Ovary (tissue), 7 donors: Measurements from ENCODE around the genes ACOD1 and CLN5.

GRCh38 chr13:74134670-74135734 is 1076.2 kb downstream of the KLF5 start:
- PRO-cap, 7 experiments, result peak in 7 of 7 experiments; most common plus-strand start chr13:74135100 (in 7); most common minus-strand start chr13:74134922 (in 7)
- RAMPAGE, long total RNA, 2 experiments, result no peak in any of the 2 experiments

DNA sequence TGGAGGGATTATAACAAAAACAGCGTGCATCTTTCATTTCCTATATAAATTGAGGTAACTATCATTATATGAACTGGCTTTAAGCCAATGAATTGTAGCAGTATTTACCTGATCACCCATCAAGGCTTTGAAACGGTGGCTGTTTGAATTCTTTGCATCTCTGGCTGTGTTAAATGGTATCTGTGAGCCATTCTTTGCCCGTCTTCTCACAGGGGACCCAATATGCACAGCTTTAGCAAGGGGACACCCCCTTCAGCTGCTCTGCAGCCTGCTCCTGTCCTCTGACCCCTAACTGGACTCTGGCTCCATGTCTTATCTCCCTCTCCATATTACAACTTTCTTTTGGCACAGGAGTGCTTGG is 1109.2 kb downstream of the KLF5 start:
- PRO-cap, 7 experiments, result no peak in any of the 7 experiments
- RAMPAGE, long total RNA, 2 experiments, result no peak in any of the 2 experiments

GRCh38 chr13:75309752-75310884 is 171.9 kb downstream of the TBC1D4 start:
- PRO-cap, 7 experiments, result no peak in any of the 7 experiments
- RAMPAGE, long total RNA, 2 experiments, result no peak in any of the 2 experiments

GRCh38 chr13:75391075-75391510 is 90.9 kb downstream of the TBC1D4 start:
- PRO-cap, 7 experiments, result no peak in any of the 7 experiments
- RAMPAGE, long total RNA, 2 experiments, result no peak in any of the 2 experiments

DNA sequence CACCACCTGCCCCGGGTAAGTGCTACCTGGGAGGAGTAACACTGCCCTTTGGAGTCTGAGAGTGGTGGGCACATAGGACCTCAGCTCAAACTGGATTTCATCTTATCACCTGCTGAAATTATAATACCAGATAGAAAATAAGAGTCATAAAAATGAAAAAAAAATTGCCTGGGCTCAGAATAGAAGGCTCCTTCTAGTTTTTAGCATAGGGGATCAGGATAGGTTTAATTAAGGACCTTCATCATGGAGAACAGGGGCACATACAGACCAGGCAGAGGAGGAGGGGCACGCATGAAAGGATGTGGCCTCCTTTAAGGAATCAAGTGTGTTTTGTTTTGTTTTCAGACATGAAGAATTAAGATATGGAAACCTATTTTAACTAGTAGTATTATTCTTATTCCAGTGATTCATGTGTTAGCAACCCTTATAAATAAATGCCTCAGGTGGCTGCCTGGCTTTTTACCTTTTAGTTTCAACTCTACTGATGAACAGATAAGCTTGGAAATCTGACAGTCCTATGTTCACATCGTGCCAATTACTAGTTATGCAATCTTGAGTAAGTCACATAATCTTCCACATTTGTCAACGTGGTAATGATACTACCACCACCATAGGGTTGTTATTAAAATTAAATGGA is 64.5 kb downstream of the TBC1D4 start:
- PRO-cap, 7 experiments, result no peak in any of the 7 experiments
- RAMPAGE, long total RNA, 2 experiments, result no peak in any of the 2 experiments

GRCh38 chr13:75481648-75481814 is 438 bp downstream of the TBC1D4 start:
- PRO-cap, 7 experiments, result peak in 1 of 7 experiments; most common minus-strand start chr13:75481749 (in 1)
- RAMPAGE, long total RNA, 2 experiments, result no peak in any of the 2 experiments

GRCh38 chr13:75635186-75636071 is 701 bp upstream of the LMO7 start:
- PRO-cap, 7 experiments, result peak in 4 of 7 experiments; most common plus-strand start chr13:75635827 (in 2); most common minus-strand start chr13:75635394 (in 2)
- RAMPAGE, long total RNA, 2 experiments, result start-site peak on the plus strand in 1 of 2 experiments, at chr13:75635808-75636006 at its widest, 72 reads per replicate

- PRO-cap, 7 experiments, result no peak in any of the 7 experiments
- RAMPAGE, long total RNA, 2 experiments, result no peak in any of the 2 experiments
Observed at GRCh38 chr13:75704849-75705374, 68.8 kb downstream of the LMO7 start.

- PRO-cap, 7 experiments, result no peak in any of the 7 experiments
- RAMPAGE, long total RNA, 2 experiments, result no peak in any of the 2 experiments
Observed at GRCh38 chr13:75840193-75840476, 204.0 kb downstream of the LMO7 start.

GRCh38 chr13:76019395-76020173 is 383.5 kb downstream of the LMO7 start:
- PRO-cap, 7 experiments, result no peak in any of the 7 experiments
- RAMPAGE, long total RNA, 2 experiments, result no peak in any of the 2 experiments

- PRO-cap, 7 experiments, result peak in 1 of 7 experiments; most common minus-strand start chr13:76471259 (in 1)
- RAMPAGE, long total RNA, 2 experiments, result no peak in any of the 2 experiments
Observed at GRCh38 chr13:76471113-76471336, 415.2 kb downstream of the KCTD12 start.

- PRO-cap, 7 experiments, result no peak in any of the 7 experiments
- RAMPAGE, long total RNA, 2 experiments, result no peak in any of the 2 experiments
Observed at GRCh38 chr13:76524053-76524411, 362.2 kb downstream of the KCTD12 start.

GRCh38 chr13:76764111-76765070 is 121.8 kb downstream of the KCTD12 start:
- PRO-cap, 7 experiments, result peak in 2 of 7 experiments; most common plus-strand start chr13:76764755 (in 2); most common minus-strand start chr13:76764418 (in 1)
- RAMPAGE, long total RNA, 2 experiments, result no peak in any of the 2 experiments

GRCh38 chr13:76865630-76865988 is 20.6 kb downstream of the KCTD12 start:
- PRO-cap, 7 experiments, result no peak in any of the 7 experiments
- RAMPAGE, long total RNA, 2 experiments, result no peak in any of the 2 experiments

- PRO-cap, 7 experiments, result no peak in any of the 7 experiments
- RAMPAGE, long total RNA, 2 experiments, result no peak in any of the 2 experiments
Observed at GRCh38 chr13:76888580-76889192, 2.5 kb upstream of the KCTD12 start.

GRCh38 chr13:76948075-76948562 is at the start of gene ACOD1:
Gene ACOD1, plus strand, starts transcription at chr13:76948511.
- PRO-cap, 7 experiments, result no peak in any of the 7 experiments
- RAMPAGE, long total RNA, 2 experiments, result no peak in any of the 2 experiments

DNA sequence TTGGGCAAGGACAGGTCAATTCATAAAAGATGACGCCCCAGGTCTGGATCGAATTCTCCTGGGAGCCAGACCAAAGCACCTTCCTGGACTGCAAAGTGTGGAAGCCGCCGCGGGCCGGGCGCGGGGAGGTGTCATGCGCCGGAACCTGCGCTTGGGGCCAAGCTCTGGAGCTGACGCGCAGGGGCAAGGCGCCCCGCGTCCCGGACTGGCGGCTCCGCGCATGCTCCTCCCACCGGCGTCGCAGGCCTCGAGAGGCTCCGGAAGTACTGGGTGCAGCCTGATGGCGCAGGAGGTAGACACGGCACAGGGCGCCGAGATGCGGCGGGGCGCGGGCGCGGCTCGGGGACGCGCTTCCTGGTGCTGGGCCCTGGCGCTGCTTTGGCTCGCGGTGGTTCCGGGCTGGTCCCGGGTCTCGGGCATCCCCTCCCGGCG is at the start of gene CLN5:
Gene CLN5, plus strand, starts transcription at position 263 of the 432 bp plus-strand sequence.
- PRO-cap, 7 experiments, result peak in 7 of 7 experiments; most common plus-strand start position 266 of the sequence (in 6); most common minus-strand start position 207 of the sequence (in 6)
- RAMPAGE, long total RNA, 2 experiments, result start-site peak on the plus strand in 1 of 2 experiments, centred at positions 271 to 352 of the sequence, 37 to 226 reads per replicate

DNA sequence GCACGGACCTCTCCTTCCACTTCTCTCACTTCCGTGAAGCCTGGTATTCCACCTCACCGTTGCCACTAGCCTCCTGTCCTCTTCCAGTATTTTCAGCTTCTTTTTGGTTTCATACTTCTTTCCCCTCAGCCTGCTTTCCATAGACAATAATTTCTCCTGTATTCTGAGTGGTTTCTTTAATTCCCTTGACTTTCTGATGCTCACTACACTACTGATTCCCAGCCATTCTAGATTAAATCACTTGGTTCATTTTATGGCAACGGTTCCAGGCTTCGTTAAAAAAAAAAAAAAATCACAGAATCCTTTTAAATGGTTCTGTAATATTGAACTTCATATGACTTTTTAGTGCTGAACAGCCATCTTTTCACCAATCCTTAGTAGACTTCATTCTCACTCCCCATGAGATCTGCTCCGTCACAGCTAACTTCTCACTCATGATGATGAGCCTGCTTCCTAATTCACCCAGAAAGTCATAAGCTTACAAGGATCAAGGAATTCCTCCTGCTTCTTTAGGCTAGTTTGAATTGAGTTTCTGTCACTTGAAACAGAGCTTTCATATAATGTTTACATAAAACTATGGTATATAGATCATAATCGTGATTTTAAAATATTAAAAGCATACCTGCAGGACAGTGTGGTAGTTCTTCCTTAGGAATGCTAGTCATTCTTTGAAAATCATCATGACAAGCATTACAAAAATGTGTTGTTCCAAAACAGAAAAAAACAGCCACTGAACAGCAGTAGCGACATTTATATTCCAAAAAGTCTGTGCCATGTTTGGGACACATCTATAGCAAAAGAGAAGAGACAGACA is 23.6 kb upstream of the FBXL3 start:
- PRO-cap, 7 experiments, result no peak in any of the 7 experiments
- RAMPAGE, long total RNA, 2 experiments, result start-site peak on the minus strand in 1 of 2 experiments, centred at position 351 of the sequence, 12 reads per replicate

DNA sequence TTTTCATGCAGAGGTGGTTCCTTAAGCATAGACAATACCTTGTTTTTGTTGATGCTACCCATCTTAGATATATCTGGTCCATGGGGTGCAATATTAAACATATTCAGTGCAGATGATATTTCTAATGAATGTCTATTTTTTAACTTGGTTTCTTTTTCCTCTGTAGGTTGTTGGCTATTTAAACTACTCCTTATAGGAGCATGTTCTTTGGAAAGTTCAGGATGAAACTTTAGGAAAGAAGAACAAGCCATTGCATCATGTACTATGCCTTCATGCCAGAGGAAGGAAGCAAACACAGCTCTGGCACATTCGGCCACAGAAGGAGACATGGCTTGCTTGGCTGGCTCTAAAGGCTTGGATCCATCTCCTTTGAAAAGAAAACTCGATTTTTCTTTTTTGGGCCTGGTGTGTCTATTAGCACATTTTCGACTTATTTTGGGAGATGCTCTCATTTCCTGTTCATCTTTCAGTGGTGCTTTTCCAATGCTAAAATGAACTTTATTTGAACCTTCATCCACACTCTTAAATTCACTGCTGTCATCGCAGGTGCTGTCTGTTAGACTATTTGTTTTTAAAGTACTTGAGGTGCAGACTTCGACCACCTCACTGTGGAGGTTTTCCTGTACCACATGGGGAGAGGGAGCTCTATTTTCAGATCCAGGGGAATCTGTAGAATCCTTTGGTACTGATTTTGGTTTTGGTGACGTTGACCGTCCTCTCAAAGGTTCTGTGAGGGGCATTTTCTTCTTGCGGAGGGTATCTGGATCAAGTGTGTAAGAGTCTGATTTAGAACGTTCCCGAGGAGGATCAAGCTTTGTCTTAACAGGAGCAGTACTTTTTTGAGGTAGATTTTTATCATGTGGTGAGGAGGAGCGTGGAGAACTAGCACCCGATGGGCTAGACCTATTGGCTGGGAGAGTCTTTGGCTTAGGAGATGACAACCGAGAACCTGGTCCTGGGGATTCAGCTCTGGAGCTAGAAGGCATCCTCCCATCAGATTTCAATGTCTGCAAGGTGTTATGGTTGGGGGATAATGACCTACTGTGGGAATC is 71.1 kb upstream of the FBXL3 start:
- PRO-cap, 7 experiments, result no peak in any of the 7 experiments
- RAMPAGE, long total RNA, 2 experiments, result no peak in any of the 2 experiments

DNA sequence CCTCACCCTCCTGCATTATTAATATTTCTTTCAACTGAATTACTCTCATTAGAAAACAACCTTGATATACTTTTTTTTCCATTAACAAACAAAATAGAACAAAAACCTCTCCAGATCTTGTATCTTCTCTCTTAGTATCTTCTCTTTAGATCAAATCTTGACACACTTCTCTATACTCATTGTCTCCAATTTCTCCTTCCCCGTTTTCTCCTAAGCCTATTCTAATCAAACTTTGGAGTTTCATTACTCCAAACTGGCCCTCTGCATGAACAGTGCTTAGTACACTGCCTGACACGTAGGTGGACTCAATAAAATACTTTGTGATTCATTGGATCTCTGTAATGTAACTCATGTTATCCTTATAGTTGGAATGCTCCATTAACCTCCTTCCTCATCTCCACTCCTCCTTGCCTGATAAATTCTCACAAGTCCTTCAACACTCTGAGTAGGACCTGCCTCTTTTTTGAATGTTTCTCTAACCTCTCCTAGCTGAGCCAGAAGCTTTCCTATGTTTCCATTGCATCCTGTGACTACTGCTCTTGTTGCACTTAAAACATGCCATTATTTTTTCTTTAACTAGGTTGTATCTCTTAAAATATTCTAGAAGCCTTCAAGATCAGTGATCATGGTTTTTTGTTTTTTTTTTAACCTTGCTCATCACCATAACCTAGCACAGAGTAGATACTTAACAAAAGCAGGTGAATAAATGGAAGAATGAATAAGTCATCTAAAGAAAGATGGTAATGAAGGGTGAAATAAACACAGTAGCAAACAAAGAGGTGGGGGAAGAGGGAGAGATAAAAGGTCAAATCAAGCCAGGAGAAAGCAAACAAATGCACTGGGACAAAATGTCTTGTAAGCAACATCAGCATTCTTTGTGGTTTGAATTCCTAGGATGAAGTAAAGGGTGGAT is 86.1 kb upstream of the FBXL3 start:
- PRO-cap, 7 experiments, result no peak in any of the 7 experiments
- RAMPAGE, long total RNA, 2 experiments, result no peak in any of the 2 experiments